IMR-90 (cell line): ENCODE results near the genes OVOL3, ZFP14, ZNF585A, ZNF569 and ZNF540.

GRCh38 chr19:36041826-36042196, 9.1 kb upstream of the CLIP3 start:
- RRBS: no CpG with 5 or more reads among the region's 3 CpGs
CAGE:
- cytosol, long polyA plus RNA: no peak
- long polyA plus RNA: no peak
- nucleus, long polyA plus RNA: no peak

DNA sequence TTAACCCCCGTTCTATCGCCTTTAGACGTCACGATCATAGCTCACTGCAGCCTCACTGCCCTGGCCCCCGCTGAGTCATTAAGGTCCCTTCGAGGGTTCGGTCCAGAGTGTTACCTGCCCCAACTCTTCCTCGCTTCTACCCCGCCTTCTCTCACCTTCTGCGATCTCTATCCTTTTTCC, 632 bp downstream of the WDR62 start:
- RRBS: no CpG with 5 or more reads among the region's 10 CpGs
CAGE:
- cytosol, long polyA plus RNA: no peak
- long polyA plus RNA: no peak
- nucleus, long polyA plus RNA: no peak

DNA sequence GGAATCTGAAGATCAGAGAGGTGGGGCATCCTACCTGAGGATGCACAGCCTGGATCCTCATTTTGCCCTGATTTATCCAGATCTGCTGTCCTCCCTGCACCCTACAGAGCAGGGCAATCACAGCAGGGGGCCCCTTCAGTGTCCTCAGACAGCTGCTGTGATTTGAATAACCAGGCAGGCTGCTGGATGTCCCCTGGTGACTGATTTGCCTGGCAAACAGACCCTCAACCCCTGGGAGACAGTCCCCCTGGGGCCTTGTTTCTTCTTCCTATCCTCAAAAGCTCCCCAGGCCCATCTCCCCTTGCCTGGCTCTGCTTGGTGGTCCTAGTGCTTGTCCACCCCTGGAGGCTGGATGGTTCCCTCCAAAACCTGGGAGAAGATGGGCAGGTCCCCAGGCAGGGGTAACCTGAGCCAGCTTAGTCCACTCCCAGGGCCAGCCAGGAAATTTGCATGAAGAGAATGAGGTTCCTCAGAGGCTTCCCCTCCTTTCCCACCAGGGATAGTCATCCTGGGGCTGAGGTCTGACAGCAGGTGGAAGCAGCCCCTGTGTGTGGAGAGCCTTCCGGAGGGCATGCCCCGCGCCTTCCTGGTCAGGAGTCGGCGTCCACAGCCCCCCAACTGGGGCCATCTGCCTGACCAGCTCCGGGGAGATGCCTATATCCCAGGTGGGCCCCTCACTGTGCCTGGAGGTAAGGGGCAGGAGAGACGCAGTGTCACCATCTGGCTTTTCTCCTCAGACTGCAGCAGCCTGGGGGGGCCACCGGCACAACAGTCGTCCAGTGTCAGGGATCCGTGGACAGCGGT, at the start of gene OVOL3:
Gene OVOL3 (plus strand): TSS at position 512 of the 804 bp plus-strand sequence.
- RRBS: 77% methylated on average over 4 of the region's 11 CpGs
CAGE:
- cytosol, long polyA plus RNA: no peak
- long polyA plus RNA: no peak
- nucleus, long polyA plus RNA: no peak

DNA sequence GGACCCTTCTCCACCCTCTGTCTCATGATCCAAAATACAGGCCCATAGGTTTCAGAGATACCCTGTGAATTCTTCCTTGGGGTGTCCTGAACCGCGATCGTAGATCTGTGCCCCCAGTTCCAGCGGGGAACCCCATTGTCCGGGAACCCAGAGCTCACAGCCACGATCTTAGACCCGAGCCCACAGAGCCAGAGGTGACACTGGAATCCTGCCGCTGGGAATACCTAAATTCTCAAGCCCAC, 373 bp downstream of the CAPNS1 start:
- RRBS: no CpG with 5 or more reads among the region's 8 CpGs
CAGE:
- cytosol, long polyA plus RNA: no peak
- long polyA plus RNA: no peak
- nucleus, long polyA plus RNA: no peak

GRCh38 chr19:36159248-36160319, 7.3 kb upstream of the COX7A1 start:
- RRBS: no CpG with 5 or more reads among the region's 24 CpGs
CAGE:
- cytosol, long polyA plus RNA: no peak
- long polyA plus RNA: no peak
- nucleus, long polyA plus RNA: no peak

DNA sequence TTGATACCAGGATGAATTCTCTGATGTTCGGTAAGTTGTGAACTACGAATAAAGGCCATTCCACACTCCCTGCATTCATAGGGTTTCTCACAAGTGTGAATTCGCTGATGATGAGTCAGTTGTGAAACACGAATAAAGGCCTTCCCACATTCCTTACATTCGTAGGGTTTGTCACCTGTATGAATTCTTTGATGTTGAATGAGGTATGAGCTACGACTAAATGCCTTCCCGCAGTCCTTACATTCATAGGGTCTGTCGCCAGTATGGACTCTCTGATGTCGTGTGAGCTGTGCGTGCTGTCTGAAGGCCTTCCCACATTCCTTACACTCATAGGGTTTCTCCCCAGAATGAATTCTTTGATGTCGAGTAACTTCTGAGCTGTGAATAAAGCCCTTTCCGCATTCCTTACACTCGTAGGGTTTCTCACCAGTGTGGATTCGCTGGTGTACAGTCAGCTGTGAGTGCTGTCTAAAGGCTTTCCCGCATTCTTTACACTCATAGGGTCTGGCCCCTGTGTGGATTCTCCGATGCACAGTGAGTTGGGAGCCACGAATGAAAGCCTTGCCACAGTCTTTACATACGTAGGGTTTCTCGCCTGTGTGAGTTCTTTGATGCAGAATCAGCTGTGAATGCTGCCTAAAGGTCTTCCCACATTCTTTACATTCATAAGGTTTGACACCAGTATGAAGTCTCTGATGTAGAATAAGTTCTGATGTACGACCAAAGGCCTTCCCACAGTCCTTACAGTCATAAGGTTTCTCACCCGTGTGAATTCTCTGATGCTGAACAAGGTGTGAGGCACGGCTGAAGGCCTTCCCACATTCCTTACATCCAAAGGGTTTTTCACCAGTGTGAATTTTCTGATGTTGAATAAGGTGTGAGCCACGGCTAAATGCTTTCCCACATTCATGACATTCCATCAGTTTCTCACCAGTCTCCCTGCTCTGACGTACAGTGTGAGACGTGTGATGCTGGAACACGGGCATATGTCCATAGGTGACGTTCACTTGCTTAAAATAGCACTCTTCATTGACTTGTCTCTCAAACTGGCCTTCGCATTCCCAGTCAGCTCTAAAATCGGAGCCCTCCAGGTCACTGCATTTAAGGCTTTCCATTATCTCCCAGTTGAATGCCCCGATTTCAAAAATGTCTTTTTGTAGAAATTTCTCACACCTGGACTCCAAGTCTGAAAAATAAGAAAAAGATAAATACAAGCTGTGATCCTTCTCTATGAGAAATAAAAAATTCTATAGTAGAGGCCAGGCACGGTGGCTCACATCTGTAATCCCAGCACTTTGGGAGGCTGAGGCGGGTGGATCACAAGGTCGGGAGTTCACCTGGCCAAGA, 30.8 kb upstream of the COX7A1 start:
- RRBS: no CpG with 5 or more reads among the region's 33 CpGs
CAGE:
- cytosol, long polyA plus RNA: no peak
- long polyA plus RNA: no peak
- nucleus, long polyA plus RNA: no peak

DNA sequence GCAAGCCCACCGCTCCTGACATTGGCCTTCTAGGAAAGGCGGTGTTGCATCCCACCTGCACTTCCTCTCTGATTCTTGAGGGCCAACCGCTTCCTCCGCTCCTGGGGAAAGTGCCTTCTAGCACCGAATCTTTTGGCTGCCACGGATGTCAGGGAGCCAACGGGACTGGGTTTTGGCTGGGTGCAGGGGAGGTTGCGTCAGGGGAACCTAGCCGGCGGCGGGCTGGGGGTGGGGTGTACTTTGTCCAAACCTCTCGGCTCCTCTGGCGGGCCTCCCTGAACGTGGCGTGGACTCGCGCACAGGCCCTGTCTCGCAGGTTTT, 58.1 kb downstream of the ZNF146 start:
- RRBS: no CpG with 5 or more reads among the region's 18 CpGs
CAGE:
- cytosol, long polyA plus RNA: no peak
- long polyA plus RNA: no peak
- nucleus, long polyA plus RNA: no peak

DNA sequence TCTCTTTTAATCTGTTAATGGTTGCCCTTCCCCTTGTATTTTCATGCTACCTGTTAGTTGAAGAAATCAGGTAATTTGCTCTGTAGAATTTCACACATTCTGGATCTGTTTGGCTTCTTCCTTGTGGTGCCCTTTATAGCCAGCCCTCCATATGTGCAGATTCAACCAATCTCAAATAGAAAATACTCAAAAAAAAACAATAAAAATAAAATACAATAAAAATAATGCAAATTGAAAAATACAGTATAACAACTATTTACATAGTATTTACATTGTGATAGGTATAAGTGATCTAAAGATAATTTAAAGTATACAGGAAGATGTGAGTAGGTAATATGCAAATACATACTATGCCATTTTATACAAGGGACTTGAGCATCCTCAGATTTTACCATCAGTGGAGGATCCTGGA, 41.8 kb downstream of the ZFP14 start:
CAGE:
- cytosol, long polyA plus RNA: no peak
- long polyA plus RNA: no peak
- nucleus, long polyA plus RNA: no peak

DNA sequence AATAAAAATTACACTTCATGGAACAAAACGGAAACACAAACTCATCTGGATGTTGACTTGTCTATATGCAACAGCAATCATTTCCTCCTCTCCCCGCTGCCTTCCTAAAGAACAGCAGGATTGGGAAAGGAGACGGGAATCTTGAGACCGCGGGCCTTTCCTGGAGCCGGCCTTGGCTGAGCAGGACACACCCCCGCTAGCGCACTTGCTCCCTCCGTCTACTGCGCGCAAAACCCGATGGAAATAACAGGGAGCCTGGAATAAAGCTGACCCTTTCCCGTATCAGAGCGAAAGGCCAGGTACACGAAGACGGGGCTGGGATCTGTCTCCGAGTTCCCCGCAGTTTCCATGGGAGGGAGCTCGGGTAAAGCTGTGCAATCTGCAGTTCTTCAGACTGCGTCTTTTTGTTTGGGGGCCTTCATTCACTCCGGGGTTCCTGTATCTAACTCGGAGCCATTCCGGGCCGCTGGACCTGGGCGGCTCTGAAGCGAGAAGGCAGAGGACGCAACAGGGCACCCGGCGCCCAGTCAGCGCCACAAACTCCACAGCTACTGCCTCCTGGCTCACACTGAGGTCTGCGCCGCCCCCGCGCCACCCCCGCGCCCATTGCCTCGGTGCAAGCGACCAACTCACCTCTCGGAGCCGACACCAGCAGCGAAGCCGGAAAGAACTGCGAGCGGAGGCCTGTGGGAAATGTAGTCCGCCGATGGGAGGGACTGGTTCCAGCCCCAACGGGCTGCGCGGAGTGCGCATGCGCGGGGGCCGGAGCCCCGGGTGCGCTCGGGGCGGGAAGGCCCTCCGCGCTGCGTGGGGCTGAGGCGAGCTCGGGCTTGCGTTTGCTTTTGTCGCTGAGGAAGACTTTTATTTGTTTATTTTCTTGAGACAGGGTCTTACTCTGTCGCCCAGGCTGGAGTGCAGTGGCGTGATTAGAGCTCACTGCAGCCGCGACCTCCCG, at the start of gene ZFP14:
Gene ZFP14 (minus strand): TSS at position 672 of the 955 bp plus-strand sequence.
- RRBS: 1% methylated on average over 16 of the region's 69 CpGs
CAGE:
- cytosol, long polyA plus RNA: no peak
- long polyA plus RNA: no peak
- nucleus, long polyA plus RNA: no peak

- RRBS: no CpG with 5 or more reads among the region's 22 CpGs
CAGE:
- cytosol, long polyA plus RNA: no peak
- long polyA plus RNA: no peak
- nucleus, long polyA plus RNA: no peak
Observed at GRCh38 chr19:36489758-36490233, 435 bp upstream of the ZNF566 start.

GRCh38 chr19:36719062-36719963, 31.9 kb downstream of the ZNF567 start:
- RRBS: no CpG with 5 or more reads among the region's 6 CpGs
CAGE:
- cytosol, long polyA plus RNA: no peak
- long polyA plus RNA: no peak
- nucleus, long polyA plus RNA: no peak

DNA sequence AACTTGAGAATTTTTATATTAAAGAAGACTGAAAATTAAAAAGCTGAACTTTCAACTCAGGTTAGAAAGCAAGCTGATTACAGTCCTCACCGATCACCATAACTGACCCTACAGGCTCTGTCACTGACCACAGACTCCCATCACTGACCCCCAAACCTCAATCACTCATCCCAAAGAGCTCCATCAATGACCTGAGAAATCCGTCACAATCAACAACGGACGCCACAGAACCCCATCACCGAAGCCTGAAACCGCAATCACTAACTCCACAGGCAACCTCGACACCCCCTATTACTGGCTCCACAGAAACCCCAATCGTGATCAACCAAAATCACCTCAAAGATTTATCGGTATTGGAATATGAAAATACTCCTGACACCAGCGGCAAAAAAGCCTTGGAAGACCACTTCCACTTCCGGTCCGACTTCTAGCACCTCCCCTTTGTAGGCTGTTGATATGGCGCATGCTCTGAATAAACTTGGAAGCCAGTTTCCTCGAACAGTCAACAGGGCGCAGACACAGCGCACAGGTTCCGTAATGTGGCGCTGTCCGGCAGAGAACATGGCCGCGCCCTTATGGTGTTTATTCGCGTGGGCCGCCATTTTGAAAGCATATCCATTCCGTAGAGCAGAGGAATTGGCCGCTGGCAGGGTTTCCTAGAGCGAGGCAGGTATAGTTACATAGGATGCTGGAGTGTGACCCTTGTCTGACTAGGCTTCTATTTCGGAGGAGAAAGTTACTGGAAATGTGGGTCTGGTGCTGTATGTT, at the start of gene ZNF585A:
Gene ZNF585A (minus strand): TSS at position 404 of the 768 bp plus-strand sequence.
- RRBS: no CpG with 5 or more reads among the region's 28 CpGs
CAGE:
- cytosol, long polyA plus RNA: start-site peak on the minus strand centred at position 404 of the sequence, 37 bp wide, 47 and 47 reads in 2 replicates
- long polyA plus RNA: no peak
- nucleus, long polyA plus RNA: start-site peak on the minus strand centred at position 448 of the sequence, 105 bp wide, 42 and 47 reads in 2 replicates

GRCh38 chr19:37363440-37363770, 7.5 kb upstream of the ZNF527 start:
- RRBS: no CpG with 5 or more reads among the region's 5 CpGs
CAGE:
- cytosol, long polyA plus RNA: no peak
- long polyA plus RNA: no peak
- nucleus, long polyA plus RNA: no peak

- RRBS: 2% methylated on average over 22 of the region's 75 CpGs
CAGE:
- cytosol, long polyA plus RNA: no peak
- long polyA plus RNA: no peak
- nucleus, long polyA plus RNA: no peak
Observed at GRCh38 chr19:37466507-37467646, at the start of gene ZNF569. ZNF569 (minus strand) TSS chr19:37467444.

GRCh38 chr19:37507362-37507871, 678 bp downstream of the ZNF793 start:
- RRBS: no CpG with 5 or more reads among the region's 12 CpGs
CAGE:
- cytosol, long polyA plus RNA: no peak
- long polyA plus RNA: no peak
- nucleus, long polyA plus RNA: no peak

GRCh38 chr19:37594582-37595612, at the start of gene ZNF540:
ZNF540 (plus strand) TSS chr19:37594876.
- RRBS: 2% methylated on average over 19 of the region's 56 CpGs
CAGE:
- cytosol, long polyA plus RNA: start-site peak on the minus strand at chr19:37594759-37594798, 5 and 13 reads in 2 replicates
- long polyA plus RNA: no peak
- nucleus, long polyA plus RNA: start-site peak on the plus strand at chr19:37594841-37594910, 13 and 18 reads in 2 replicates

DNA sequence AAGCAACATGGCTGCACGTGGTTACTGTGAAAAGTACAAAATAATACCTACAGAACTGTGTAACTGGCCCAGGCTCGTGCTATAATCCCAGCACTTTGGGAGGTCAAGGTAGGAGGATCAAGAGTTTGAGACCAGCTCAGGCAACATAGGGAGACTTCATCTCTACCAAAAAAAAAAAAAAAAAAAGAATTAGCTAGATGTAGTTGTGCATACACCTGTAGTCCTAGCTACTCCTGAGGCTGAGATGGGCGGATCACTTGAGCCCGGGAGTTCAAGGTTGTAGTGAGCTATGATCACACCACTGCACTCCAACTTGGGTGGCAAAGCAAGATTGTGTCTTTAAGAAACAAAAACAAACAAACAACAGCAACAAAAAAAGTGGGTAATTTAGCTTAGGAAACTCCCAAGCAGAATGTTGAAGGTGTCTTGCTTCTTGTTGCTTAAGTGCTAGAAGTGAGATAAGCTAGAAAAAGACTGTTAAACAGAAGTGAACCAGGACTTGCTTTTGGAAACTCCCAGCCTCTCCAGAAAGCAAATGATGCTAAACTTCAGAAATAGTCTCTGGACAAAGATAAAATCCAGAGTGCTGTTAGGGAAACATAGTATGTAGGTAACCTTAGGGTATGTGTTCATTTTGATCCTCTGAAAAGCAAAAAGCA, 16.4 kb upstream of the ZNF607 start:
- RRBS: no CpG with 5 or more reads among the region's 4 CpGs
CAGE:
- cytosol, long polyA plus RNA: no peak
- long polyA plus RNA: no peak
- nucleus, long polyA plus RNA: no peak

DNA sequence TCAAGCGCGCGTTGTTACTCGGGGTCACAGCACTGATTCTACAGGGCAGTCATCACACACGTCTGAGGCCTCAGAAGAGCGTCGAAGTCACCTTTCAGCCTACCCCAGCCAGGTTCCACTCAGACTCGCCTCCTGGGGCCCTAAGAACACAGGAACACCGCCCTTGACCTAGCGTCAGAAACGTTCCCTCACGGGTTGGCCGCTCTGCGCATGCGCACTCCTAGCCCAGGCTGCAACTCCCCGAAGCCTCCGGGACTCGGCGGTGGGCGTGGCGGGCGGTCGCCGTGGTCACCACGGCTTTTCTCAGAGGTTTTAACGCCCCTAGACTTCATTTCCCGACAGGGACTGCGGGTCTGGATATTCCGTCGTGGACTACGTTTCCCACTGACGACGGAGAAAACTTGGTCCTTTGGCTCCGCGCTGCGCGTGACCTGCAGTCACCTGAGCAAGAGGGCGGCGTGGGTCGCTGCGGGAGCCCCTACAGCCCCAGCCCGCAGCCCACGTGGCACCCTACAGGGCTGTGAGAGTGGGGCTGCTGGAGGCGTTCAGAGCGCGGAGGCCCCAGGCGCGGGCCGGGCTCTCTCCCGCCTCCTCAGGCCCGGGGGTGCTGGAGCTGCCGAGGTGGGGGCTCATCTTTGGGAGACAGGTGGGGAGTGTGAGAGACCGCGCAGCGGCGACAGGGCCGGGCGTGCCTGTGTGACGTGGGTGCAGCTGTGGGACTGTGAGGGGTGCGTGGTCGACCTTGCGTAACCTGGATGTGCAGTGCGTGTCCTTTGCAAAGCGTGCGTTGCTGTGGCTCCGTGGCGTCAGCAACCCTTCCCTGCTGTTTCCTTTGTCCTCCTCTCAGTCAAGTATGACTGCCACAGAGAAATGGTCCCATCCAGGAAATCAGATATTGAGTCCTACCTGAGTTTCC, 38.0 kb upstream of the ZNF573 start:
- RRBS: 3% methylated on average over 2 of the region's 67 CpGs
CAGE:
- cytosol, long polyA plus RNA: no peak
- long polyA plus RNA: no peak
- nucleus, long polyA plus RNA: no peak

GRCh38 chr19:37865116-37865512, 41.3 kb downstream of the WDR87 start:
CAGE:
- cytosol, long polyA plus RNA: no peak
- long polyA plus RNA: no peak
- nucleus, long polyA plus RNA: no peak

GRCh38 chr19:37934056-37934541, 27.1 kb downstream of the SIPA1L3 start:
- RRBS: no CpG with 5 or more reads among the region's 11 CpGs
CAGE:
- cytosol, long polyA plus RNA: no peak
- long polyA plus RNA: no peak
- nucleus, long polyA plus RNA: no peak